Heart right ventricle (tissue), 2 donors: ENCODE results near the genes DEFB119, HM13 and BCL2L1.

DNA sequence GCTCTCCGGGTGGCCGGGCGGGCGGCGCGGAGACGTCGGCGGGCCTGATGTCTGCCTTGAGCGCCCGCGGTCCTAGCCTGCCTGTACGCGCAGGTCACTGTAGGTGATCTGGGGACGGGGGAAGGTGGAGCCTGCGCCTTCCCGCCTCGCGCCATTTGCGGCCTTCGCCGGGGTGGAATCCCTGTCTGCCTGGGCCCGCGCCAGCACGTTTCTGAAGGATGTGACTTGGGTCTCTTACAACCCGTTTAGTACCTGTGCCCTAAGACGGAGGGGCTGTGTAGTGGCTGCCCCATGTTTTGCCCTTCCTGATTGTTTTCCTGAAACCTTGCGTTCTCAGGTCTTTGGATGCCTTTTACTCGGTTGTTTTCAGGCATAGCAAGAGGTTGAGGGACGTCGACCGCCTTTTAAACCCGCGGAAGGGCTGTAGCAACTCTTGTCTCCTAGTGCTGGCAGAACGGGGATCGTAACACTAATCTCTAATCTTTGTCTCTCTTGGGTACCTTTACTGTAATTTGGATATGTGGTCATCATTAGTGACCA, 600 bp upstream of the NANP start:
- PRO-cap, 2 experiments = peak in 1 of 2 experiments; most common plus-strand start position 102 of the sequence (in 1); most common minus-strand start position 83 of the sequence (in 1)

GRCh38 chr20:29689271-29690028, 1568.0 kb upstream of the DEFB115 start:
- PRO-cap, 2 experiments = no peak in any of the 2 experiments

GRCh38 chr20:29883951-29884933, 1373.2 kb upstream of the DEFB115 start:
- PRO-cap, 2 experiments = no peak in any of the 2 experiments

GRCh38 chr20:31390432-31390979, at the start of gene DEFB119:
Gene DEFB119, minus strand, starts transcription at chr20:31390590.
- PRO-cap, 2 experiments = no peak in any of the 2 experiments

GRCh38 chr20:31423780-31424064, 16.7 kb upstream of the DEFB123 start:
- PRO-cap, 2 experiments = no peak in any of the 2 experiments

DNA sequence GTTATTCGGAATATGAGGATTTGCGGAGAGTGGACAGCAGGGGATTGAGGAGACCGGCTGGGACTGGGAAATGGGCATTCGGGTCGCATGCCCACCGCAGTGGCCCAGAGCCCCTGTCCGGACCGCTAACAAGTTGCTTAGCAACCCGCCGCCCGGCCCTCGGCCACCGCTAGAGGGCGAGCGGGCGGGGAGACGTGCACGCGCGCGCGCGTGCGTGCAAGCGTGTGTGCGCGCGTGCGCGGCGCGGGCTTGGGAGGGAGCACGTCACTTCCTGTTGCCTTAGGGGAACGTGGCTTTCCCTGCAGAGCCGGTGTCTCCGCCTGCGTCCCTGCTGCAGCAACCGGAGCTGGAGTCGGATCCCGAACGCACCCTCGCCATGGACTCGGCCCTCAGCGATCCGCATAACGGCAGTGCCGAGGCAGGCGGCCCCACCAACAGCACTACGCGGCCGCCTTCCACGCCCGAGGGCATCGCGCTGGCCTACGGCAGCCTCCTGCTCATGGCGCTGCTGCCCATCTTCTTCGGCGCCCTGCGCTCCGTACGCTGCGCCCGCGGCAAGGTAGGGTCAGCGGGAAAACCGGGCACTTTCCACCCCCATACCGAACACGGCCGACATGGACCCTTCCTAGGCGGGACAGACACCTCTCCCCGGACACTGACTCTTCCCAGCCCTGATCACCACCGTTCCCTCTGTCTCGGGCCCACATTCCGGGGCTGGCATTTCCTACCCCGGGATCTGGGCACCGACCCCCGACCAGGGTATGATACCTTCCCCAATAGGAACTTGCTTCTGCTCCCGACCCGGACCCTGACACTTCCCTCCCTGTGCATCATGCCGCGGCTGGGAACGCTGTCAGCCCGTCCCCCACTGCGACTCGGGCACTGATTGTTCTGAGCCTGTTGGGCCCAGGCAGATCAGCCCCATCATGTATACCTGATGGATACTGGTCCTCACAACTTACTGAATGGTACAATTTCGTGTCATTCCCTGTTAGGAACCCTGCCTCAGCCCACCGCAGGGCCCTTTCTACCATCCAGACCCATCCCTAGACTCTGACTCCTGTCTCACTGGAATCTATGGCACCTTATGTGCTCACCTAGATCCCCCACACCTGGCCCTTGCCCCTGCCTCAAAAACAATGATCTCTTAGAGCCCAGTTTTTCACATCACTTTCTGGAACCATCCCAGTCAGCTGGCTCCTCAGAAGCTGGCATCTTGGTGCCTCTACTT, at the start of gene HM13:
TSS of gene HM13 (plus strand) at position 267 of the 1,231 bp plus-strand sequence.
- PRO-cap, 2 experiments = peak in 2 of 2 experiments; most common plus-strand start position 267 of the sequence (in 1); most common minus-strand start position 171 of the sequence (in 1)

DNA sequence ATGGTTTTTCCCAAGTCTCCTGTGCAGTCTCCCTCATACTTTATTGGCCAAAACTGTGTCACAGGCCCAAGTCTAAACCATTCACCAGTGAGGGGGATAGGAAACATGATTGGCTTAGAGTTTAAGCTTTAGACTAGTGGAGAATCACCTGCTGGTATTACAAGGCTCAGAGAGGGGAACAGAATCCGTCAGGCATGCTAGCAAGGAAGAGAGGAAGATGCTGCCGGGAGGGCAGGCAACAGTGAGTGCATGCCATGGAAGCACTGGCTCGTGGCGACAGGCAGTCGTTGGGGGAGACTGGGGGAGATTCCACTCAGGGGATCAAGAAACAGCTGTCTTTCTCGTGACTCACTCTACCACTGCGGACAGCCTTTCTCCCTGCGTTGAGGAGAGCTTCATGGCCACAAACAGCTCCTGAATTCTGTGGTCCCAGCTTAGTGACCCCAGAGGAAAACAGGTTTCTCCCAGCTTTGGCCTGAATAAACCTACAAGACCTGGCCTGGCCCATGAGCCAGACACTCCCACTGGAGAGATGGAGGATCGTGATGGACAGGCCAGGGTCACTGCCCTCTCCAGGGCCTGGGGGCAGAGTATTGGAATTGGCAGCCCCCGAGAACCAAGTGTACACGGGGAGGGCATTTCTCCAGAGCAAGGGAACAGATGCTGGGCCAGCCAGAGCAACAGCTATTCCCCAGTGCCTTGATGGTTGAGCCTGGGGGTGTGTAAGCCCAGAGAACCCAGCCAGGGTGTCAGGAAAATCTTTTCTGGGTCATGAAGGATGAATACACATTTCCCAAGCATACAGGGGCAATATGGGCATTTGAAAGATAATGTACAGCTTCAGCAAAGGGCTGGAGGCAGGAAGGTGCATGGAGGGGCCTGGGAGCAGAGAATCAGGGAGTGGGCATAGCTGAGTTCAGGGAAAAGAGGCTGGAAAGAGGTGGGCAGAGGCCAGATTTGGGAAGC, 4.5 kb downstream of the MCTS2 start:
- PRO-cap, 2 experiments = no peak in any of the 2 experiments

DNA sequence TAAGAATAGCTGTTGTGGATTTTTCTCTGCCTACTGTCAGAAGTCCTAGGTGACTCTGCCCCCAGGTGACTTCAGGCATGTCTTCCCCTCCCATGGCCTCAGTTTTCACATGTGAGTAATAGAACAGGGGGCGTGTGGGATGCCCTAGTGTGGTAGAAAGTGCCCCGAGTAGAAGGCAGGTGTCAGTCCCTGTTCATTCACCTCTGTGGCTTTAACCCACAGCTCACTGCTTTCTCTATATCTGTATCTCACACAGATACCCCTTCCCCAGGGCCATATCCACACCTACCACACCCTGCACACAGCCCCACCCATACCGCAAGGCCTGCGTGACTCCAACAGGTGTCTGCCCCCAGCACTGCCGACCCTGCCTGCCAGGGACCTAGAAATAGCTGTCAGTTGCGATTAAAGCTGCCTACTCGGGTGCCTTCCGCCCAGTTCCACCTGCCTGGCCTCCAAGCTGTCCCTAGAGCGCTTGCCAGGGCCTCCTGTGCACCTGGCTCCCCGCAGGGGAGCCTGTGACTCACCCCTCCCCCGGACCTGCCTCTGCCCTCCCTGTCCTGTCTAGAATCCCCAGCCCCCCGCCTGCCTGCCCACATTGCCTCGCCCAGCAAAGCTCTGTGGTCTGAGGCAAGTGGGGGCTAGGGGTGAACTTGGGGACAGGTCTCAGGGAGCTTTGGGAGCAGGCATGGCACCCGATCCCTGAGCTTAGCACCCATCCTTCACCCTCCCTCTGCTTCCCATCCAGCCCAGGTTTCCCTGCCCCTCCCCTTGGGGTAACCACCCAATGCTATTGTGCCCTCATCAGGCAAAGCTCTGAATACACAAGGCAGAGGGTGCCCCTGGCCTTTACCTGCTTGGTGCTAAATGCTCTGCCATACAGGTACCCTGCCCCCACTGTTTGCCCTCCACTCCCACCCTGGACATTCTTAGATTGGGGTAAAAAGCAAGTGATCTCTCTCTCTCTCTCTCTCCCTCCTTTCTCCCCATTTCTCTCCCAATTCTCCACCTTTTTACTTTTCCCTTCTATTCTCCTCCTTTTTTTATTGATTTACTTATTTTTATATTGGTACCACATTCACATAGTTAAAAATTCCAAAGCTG, 19.7 kb downstream of the MCTS2 start:
- PRO-cap, 2 experiments = no peak in any of the 2 experiments

DNA sequence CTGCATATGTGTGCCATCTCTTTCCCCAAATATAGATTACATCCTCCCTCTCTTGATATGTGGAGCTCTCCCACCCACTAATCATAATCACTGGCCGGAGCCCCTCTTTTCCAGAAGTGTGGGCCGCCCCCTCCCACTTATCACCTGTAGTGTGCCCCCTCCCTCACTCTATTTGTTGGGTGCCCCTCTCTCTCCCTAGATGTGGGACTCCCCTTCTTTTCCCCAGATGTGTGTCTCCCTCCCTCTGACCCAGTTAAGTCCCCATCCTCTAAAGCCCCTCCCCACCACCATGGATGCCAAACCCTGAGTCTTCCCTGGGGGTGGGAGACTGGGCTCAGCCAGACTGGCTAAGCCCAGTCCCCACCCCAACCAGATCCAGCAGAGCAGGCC, 402 bp downstream of the COX4I2 start:
- PRO-cap, 2 experiments = peak in 1 of 2 experiments; most common minus-strand start position 228 of the sequence (in 1)

- PRO-cap, 2 experiments = no peak in any of the 2 experiments
Observed at GRCh38 chr20:31647142-31647560, 9.4 kb downstream of the COX4I2 start.

- PRO-cap, 2 experiments = peak in 2 of 2 experiments; most common plus-strand start chr20:31670485 (in 1); most common minus-strand start chr20:31670382 (in 1)
Observed at GRCh38 chr20:31670005-31671337, 32.8 kb downstream of the COX4I2 start.

DNA sequence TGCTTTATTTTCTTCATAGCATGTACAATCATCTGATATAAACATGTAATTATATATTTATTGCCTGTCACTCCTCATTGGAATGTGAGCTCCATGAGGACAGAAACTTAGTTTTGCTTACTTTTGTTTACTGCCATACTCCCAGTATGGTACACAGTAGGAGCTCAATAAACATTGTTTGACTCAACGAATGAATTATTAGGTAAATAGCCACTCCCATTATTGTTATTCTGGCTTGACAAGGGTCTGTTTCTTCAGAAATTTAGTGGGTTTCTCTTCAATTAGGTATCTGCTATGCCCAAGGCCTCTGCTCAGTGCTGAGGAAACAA, 6.4 kb downstream of the BCL2L1 start:
- PRO-cap, 2 experiments = no peak in any of the 2 experiments

- PRO-cap, 2 experiments = no peak in any of the 2 experiments
Observed at GRCh38 chr20:31717578-31718337, 4.9 kb downstream of the BCL2L1 start.

GRCh38 chr20:31719213-31719587, 3.5 kb downstream of the BCL2L1 start:
- PRO-cap, 2 experiments = peak in 1 of 2 experiments; most common plus-strand start chr20:31719324 (in 1)

GRCh38 chr20:31720606-31720837, 2.1 kb downstream of the BCL2L1 start:
- PRO-cap, 2 experiments = no peak in any of the 2 experiments

- PRO-cap, 2 experiments = no peak in any of the 2 experiments
Observed at GRCh38 chr20:31720838-31721253, 1.8 kb downstream of the BCL2L1 start.

DNA sequence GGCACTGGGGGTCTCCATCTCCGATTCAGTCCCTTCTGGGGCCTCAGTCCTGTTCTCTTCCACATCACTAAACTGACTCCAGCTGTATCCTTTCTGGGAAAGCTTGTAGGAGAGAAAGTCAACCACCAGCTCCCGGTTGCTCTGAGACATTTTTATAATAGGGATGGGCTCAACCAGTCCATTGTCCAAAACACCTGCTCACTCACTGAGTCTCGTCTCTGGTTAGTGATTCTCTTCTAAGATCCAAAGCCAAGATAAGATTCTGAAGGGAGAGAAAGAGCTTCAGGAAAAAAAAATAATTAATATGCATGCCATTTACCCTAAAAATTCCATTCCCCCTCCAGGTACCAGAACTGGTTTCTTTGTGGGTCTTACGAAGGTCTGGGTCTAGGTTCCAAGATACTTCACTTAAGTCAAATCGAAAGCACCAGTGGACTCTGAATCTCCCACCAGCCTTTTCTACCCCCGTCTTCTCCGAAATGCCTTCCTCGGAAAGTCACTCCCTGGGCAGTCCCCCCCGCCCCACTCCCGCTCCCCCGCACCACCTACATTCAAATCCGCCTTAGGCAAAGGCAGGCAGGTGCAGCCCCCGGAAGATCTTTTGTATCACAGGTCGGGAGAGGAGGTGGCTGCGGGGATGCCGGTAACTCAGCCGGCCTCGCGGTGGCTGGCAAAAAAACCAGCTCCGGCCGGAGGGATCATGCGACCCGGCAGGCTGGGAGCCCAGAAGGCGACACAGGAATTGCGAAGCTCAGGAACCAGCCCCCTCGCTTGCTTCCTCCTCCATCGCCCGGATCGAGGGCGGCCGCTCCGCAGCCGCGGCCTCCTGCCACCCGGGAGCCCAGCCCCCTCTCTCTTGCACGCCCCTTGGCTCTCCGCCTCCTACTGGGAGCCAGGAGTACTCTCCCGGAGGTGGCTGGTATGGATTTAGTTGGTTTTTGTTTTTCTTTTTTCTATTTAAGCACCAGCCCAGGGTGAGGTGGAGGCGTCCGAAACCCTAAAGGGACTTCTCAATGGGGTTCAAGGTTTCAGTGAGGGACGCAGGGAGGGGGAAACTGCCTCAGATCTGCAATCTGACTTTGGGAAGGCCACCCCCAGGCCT, at the start of gene BCL2L1:
TSS of gene BCL2L1 (minus strand) at position 800 of the 1,102 bp plus-strand sequence.
- PRO-cap, 2 experiments = peak in 2 of 2 experiments; most common plus-strand start position 786 of the sequence (in 2); most common minus-strand start position 735 of the sequence (in 1)

- PRO-cap, 2 experiments = no peak in any of the 2 experiments
Observed at GRCh38 chr20:31724060-31724307, 1.3 kb upstream of the BCL2L1 start.

DNA sequence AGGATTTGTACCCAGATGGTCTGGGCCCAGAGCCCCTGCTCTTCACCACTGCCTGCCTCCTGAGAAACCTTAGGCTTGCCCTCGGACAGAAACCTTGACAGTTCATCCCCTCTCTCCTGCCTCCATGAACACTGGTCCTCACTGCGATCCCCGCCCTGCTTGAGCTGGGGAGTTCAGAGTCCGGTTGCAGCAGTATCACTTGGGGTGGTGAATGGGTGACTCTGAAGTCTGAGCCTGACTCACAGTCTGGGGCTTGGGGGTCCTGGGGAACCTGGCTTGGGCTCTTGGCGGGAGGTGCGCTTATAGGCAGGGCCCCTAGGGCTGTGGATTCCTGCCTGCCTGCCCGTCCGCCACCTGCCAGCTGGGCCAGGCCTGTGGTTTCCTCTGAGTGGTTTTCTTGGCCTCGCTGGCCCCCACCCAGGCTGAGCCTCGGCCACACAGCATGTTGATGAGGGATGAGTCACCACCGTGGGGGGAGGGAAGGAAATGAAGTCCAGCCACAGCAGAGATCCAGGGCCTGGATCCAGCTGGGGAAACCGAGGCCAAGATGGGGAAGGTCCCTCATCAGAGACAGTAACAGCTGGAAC, 9.4 kb downstream of the FOXS1 start:
- PRO-cap, 2 experiments = no peak in any of the 2 experiments

DNA sequence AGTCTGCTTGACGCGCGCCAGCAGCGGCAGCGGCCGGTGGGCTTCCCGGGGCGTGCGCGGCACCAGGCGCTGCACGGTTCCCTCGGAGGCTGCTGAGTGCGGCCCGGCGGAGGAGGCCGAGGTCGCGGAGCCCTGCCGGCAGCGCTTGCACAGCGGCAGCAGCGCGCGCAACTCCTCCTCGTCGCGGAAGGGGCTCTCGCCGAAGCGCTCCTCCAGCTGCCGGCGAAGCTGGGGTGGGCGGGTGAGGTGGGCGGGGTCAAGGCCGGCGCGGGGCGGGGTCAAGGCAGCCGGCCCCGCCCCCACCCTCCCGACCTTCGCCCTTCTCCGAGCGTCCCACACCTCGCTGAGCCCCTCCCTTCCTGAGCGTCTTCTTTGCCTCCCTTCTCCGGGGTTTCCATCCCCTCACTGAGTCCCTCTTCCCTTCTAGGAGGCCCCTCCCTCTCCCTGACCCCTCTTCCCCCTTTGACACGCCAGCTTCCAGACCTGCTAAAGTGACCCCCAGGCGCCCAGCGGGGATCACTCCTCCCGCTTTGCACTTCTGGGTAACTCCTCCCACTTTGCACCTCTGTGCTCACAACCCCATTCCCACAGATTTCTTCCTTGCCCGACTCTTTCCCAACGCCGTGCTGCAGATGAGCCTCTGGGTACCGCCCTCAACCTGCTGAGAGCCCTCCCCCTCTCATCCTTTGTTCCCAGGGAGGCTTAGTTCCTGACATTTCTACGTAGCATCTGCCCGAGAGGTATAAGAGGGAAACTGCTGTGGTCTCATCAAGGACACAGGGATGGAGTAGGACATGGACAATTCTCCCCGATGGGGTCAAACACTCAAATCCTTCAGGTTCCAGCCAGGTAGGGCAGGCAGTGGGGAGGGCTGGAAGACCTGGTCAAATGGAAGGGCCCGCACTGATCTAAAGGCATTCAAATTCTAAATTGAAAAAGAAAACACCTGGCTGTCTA, 8.6 kb downstream of the DUSP15 start:
- PRO-cap, 2 experiments = peak in 2 of 2 experiments; most common minus-strand start position 185 of the sequence (in 1)